Mammary microvascular endothelial cell (primary cell): ENCODE data around the genes EME2, RNF151, PGP and CCNF.

DNA sequence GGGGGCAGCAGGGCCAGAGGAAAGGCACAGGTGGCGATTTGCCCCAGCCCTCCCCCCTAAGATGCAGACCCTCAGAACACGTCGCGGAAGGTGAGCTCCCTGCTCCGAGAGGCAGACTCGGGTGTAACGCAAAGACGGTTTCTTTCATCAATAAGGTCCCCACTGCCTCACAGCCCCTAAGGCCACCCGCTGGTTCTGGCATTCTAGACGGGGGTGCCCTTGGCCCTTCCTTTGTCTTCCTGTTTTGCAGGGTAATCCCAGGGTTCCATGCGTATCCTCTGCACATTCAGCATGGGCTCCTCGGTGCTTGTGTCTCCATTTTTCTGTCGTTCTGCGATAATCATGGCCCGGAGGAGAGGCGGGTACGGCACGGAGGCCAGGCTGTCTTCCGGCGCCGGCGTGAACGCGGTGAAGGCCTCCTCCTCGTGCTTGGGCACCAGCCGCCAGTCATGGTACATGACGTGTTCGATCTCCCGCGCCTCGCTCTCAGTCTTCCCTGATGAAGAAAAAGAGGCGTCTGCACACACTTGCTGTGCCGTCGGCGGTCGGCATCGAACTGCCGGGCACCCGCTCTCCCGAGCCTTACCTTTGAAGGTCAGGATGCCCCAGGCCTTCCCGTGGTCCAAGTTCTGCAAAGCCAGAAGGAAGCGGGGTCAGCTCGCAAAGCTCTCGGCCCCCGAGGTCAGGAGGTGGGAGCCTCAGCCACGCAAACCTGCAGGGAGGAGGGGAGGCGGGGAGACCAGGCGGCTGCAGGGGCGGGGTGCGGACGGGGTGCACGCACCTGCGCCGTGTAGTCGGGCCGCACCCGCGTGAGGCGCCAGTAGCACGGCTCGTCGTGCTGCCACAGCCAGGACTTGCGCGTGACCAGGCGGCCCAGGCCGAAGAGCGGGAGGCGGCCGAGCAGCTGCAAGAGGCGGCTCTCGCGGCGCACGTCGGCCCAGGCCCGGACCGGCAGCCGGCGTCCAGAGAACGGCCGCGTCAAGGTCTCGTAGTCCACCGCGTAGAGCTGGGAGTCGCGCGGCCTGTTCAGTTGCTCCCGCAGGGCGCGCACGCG, at the start of gene EME2:
TSS of gene EME2 (plus strand) at position 793 of the 1,054 bp plus-strand sequence.
- RAMPAGE, long total RNA: no peak

DNA sequence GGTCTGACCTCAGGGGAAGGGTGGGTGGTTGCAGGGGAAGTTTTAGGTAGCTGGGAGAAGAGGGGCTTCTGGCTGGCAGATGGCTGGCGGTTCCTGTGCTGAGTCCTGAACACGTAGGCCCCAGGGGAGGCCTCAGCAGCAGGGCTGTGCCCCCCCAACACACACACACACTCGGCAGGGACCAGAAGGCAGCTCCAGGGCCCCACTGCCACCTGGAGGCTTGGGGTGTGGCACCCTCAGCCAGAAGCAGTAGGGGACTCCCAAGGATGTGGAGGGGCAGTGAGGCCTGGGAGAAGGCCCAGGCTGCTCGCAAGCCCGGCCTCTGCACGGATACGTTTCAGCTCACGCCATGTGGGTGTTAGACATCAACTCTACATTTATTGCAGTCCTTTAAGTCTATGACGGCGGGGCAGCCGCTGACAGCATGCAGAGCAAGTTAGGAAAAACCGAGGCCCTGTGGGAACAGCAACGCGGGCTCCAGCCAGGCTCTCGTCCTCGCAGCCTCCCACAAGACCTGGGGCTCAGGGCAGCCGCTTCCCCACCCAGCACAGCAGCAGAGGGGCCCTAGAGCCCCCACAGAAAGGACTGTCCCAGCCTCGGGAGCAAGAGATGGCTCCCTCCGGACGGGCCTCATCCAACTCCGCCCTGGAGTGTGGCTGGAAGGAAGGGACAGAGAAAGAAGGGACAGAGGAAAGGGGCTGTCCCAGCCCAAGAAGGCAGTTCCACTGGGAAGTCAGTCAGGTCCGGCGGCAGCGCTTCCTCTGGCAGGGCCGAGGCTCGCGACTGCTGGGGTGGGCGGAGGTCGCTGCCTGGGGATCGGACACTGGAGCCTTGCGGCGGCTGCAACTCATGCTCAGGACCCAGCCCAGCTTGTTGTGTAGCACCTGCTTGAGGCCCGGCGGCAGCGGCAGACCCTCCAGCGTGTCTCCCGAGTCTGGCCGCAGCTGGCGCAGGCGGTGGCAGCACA, 3.7 kb upstream of the MRPS34 start:
- RAMPAGE, long total RNA: no peak

DNA sequence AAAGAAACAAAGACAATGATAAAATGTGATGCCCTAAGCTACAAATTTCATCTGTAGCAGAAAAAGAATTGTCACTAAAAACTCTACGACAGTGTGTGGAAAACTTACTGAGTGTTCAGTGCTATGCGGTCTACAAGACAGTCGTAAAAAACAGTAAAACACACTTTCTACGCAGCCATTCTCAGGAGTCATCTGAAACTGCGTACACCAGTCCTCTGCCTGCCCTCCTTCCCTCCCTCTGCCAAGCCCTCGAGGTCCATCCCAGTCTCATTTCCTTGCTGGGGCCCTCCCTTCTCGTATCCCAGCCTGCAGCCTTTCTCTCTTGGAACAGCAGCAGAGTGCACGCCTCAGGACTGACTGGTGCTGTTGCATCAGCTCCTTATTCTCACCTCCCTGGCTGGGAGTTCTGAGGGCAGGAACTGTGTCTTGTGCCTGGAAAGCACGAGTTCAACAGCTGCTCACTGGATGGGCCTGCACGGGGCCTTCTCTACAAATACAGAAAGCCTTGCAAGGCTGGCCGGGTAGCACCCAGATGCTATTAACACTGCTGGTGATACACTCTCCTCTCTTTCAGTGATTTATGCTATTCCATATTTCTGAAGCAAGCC, 12.5 kb downstream of the FAHD1 start:
- RAMPAGE, long total RNA: no peak

- RAMPAGE, long total RNA: no peak
These were observed 13.6 kb downstream of the HS3ST6 start for GRCh38 chr16:1904567-1905106.

GRCh38 chr16:1966477-1967402, at the start of gene RNF151:
Gene RNF151, plus strand, starts transcription at chr16:1966856.
- RAMPAGE, long total RNA: no peak

GRCh38 chr16:1985220-1985955, 1.4 kb downstream of the GFER start:
- RAMPAGE, long total RNA: no peak

DNA sequence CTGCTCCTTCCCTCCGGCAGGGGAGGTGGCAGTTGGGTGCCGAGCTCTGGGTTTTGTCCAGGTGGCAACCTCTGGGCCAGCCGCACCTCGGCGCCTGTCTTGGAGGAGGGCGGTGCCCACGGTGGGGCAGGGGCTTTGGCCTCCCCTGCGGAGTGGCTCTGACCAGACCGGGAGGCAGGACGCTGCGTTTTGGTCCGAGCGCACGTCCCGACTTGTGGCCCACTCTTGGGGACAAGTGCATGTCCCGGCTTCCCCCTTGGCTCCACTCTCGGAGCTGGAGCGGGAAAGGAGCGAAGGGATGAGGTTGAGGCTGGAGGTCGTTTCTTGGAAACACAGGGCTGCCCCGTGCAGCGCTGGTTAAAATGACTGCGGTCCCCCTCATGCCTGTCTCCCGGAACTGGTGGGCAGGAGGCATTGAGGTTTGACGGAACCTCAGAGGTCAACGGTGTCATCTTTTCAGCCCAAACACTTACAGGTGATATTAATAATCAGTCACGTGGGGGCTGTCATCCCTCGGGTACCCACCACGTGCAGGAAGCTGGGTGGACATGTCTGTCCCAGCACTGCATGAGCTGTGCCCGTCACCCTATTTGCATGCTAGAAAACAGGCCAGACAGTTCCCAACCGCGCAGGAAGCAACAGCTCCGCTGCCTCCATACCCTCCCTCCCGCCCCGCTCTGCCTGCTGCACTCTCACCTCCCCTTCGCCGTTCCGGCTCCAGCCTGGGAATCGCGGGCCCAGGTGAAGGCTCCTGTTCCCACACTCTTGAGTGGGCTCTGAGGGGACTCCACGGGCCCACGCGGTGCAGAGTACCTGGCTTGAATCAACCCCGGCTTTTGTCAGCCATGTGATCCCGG, 1.2 kb downstream of the SYNGR3 start:
- RAMPAGE, long total RNA: no peak

- RAMPAGE, long total RNA: no peak
These were observed 11.7 kb downstream of the SYNGR3 start for GRCh38 chr16:2001435-2001914.

- RAMPAGE, long total RNA: no peak
These were observed 14.1 kb downstream of the SYNGR3 start for GRCh38 chr16:2003965-2004224.

DNA sequence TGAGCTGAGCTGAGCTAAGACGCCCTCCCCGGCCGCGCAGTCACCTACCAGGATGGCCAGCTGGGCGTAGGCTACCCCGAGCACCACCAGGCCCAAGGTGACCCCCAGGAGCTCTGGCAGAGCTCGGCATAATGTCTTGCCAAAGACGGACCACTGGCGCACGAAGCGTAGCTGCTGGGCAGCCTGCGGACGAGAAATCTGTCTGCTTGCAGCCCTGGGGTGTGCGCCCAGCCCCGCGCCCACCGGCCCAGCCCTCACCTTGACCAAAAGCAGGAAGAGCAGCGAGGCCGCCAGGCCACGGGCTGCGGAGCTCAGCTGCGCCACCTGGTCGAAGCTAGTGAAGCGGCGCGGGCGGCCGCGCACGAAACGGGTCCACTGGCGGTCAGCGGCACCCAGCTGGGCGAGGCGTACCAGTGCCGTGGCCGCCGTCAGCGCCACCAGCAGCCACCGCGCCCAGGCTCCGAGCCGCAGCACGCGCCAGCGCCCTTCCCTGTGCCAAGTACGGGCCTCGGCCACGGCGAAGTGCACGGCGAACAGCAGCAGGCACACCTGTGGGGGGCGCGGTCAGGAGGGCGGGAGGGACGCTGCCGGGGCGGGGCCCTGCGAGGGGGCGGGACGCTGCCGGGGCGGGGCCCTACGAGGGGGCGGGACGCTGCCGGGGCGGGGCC, 43.0 kb downstream of the TSC2 start:
- RAMPAGE, long total RNA: no peak

- RAMPAGE, long total RNA: no peak
These were observed 1.1 kb downstream of the RAB26 start for GRCh38 chr16:2149408-2150023.

DNA sequence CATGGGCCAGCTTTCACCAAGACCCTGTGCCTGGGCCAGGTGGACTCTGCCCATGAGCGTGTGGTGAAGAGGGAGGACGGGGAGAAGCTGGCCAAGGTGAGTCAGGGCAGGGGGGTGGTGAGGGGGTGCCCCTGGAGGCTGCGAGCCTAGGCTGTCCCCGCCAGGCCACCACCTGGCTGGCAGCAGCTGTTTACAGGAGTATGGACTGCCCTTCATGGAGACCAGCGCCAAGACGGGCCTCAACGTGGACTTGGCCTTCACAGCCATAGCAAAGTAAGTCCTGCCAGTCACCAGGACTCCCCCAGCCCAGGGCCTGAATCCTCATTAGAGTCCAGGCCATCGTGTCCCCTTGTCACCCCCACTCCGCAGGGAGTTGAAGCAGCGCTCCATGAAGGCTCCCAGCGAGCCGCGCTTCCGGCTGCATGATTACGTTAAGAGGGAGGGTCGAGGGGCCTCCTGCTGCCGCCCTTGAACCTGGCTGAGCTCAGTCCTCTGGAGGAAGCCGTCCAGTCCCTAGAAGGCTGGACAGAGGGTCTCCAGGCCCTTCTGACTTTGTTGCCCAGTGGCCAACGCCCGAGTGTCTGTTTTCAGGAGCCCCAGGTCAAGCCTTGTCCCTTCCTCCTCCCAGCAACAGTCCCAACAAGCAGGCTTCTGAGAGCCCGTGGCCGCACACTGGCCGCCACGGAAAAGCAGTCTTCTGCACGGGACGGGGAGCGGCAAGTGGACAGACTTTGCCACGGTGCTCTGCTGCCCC, 2.5 kb upstream of the TRAF7 start:
- RAMPAGE, long total RNA: no peak

DNA sequence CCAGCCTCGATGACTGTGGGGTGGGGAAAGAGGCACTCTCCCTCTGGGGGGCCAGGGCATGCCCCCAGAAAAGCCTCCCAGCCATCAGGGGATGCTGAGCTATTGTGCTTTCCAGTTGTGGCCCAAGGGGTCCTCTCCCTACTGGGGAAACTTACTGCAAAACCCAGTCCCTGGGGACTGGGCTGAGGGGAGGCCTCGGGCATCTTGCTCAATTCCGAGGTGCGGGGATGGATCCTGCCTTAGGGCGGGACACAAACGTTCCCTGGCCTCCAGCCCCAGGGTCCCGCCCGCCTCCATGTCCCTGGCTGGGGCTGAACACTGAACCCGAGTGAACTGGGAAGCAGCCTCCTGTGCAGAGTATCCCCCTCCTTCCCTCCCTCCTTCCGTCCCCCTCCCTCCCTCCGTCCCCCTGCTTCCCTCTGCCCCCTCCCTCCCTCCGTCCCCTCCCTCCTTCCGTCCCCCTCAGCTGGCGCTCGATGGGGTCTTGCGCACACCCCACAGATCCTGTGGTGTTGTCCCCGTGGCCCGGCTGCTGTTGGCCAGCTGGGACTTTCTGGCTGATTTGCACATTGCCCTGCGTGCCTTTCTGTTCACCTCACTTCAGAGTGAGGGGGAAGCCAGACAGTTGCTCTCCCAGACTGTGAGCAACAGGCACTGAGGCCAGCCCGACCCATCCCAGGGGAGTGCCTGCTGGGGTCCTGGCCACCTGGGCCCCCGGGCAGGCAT, 5.4 kb downstream of the TRAF7 start:
- RAMPAGE, long total RNA: no peak

DNA sequence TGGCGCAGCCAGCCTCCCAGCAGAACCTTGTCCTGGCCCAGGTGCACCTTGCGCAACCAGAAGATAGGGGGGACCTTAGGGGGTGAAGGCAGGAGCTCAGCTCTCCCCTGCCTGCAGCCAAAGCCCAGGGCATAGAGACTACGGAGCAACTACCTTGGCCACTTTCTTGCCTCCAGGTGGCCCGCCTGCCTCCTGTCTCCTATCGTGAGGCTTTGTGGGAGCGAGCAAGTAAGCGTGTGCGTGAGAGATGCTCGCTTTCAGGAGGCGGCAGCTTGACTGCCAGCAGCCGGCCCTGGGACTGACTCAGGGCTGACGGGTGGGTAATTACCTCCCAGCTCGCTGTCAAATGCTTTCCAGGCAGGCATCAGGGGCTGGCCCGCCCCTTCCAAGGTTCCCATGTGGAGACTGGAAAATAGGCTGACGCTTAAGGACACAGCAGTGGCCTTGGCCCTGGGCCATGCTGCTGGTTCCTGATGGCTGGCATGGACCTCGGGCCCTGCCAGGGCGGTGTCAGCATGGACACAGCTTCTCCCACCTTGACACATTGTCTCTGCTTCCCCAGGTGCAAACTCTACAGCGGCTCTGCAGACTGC, 19.1 kb downstream of the TRAF7 start:
- RAMPAGE, long total RNA: no peak

DNA sequence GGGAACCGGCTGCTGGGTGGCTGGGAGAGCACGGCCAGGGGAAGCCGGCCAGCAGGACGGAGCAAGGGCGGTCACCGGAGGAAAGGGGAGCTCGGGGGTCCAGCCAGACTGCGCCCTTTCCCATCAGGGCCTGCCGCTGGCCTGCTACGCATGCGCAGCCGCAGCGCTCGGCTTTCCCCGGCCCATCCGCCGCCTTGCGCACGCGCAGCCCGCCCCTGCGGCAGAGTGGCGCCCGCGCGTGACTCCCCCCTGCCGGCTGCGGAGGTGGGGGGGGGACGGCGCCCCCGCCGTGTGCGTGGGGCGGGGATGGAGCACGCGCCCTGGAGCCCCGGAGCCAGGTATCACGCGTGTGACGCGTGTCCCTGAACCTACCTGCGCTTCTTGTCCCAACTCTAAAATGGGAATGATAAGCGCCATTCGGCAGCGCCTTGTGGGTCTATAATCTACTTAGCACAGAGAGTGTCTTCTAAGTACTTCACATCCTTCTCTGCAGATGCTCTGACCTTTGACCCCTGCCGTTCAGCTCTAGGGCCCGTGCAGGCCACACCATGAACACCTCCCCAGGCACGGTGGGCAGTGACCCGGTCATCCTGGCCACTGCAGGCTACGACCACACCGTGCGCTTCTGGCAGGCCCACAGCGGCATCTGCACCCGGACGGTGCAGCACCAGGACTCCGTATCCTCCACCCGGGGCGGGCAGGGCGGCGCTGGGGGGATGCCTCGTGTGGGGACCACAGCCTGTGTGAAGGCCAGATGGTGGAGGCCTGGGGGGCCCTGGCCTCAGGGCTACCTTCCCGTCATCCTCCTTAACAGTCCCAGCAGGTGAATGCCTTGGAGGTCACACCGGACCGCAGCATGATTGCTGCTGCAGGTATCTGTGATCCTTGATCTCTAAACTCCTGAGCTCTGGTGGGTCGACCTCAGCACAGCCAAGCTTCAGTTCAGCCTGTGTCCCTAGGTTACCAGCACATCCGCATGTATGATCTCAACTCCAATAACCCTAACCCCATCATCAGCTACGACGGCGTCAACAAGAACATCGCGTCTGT, 609 bp downstream of the MLST8 start:
- RAMPAGE, long total RNA: start-site peak on the plus strand centred at position 276 of the sequence, 125 bp wide, 261 and 164 reads in 2 replicates

DNA sequence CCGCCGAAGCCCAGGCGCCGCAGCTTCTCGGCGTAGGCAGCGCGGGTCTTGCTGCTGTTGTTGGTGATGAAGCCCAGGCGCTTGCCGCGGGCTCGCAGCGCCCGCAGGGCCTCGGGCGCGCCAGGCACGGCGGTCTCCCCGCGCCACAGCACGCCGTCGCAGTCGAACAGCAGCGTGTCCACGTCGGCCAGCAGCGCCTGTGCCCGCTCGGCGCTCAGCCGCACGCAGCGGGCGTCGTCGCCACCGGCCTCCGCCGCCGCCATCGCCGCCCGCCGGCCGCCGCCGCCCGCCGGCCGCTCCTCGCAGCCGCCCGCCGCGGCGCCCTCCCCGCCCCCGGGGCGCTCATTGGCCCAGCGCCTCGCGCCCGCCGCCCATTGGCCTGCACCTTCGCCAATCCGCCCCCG, at the start of gene PGP:
TSS of gene PGP (minus strand) at position 326 of the 404 bp plus-strand sequence.
- RAMPAGE, long total RNA: no peak

DNA sequence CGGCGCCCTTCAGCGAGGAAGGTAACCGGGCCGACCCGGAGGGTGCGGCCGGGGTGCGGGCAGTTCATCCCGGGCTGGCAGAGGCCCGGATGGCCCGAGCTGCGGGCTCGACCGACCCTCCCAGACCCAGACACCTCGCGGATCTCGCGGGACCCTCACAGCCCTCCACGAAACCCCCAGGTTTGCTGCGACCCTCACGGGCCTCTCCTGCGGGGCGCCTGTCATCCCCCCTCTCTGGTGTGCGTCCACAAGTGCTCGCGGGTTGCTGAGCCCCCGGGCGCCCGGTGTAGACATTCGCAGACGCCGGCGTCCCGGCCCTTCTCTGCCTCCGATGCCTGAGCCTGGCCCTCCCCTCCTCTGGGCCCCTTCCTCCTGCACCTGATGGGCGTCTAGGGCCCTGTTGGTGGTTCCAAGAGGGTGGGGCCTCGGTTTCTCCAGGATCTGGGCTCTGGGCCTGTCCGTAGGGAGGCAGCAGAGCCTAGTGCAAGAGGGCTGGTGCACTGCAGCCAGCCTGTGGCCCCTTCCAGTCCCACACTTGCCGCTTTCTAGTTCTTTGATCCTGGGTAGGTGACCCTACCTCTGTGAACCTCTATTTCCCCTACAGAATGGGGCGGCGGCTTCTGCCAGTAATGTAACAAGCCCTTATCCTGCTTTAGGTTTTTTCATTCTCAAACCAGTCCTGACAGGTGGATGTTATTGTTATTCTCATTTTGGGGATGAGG, 520 bp downstream of the E4F1 start:
- RAMPAGE, long total RNA: no peak

DNA sequence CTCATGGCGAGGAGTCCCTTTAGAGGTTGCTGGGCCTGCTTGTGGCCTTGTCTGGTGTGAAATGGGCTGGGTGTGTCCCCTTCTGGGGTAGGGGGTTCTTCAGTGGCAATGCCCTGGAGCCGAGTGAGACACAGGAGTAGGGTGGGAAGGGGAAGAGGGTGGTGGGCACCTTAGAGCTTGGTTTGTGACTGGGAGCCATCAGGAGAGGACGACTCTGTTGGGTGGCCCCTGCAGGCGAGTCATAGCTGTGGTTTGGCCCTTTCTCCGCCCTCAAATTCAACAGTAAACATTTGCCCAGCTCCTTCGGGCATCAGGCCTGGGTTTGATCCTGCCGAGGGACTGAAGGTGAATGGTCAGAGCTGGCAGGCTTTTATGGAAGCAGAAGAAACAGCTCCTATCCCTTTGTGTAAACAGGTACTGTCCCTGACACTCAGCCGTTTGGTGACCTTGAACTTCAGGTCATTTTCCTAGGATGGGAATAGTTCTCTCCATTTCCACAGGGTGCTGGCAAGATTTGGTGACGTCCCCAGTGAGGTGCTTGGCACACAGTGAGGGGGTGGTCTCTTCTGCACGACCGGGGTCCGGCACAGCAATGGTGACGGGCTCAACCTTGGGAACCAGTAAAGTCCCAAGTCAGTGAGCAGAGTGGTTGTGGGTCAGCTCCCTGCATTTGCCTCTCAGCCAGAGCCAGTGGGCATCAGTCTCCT, 3.0 kb downstream of the E4F1 start:
- RAMPAGE, long total RNA: no peak

DNA sequence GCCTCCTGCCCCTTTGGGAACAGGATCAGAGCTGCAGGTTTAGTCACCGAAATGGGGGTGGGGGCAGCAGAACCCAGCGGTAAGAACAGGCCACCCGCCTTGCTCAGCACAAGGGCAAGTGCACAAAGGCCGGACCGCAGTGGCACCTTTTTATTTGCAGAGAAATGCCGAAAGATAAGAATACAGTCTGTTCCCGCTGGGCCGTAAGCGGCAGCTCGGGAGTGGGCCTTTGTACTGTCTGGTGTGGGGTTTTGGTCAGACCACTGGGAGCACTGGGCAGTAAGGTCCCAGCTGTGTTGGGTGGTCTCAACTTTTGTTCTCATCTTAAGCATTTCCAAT, 585 bp upstream of the ECI1 start:
- RAMPAGE, long total RNA: no peak

GRCh38 chr16:2429299-2430188, at the start of gene CCNF:
Gene CCNF, plus strand, starts transcription at chr16:2429447.
- RAMPAGE, long total RNA: no peak